ENCODE data around the genes MLST8, E4F1 and TBC1D24.

GRCh38 chr16:2007887-2008580 lies 11.6 kb upstream of the NPW start:
- PRO-cap, result no peak

GRCh38 chr16:2036680-2037181 lies 10.0 kb downstream of the NHERF2 start:
- PRO-cap, result no peak

- PRO-cap, result no peak
Observed at GRCh38 chr16:2038737-2039209, 8.9 kb downstream of the NTHL1 start.

- PRO-cap, result no peak
Observed at GRCh38 chr16:2085863-2086473, 38.2 kb downstream of the TSC2 start.

DNA sequence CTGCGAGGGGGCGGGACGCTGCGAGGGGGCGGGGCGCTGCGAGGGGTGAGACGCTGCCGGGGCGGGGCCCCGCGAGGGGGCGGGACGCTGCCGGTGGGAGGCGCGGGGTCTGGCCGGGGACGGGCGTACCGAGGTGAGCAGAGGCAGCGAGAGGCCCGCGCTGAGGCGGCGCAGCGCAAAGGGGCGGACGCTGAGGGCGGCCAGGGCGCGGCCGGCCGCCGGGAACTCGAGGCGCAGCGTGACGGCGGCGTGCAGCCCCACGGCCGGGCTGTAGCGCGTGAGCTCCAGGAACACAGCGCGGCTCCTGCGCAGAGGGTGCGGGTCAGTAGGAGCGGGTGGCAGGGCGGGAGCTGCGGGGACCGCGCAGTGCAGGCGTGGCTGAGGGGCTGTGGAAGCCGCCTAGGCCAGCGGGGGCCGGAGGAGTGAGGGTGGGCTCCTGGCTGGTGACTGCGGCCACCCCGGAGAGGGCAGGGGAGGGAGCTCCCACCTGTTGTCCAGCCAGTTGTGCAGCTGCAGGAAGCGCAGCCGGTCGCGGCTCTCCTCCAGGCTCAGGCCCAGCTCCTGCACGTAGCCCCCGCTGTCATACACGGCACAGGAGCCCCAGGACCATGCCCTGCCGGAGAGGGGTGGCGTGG lies 43.6 kb downstream of the TSC2 start:
- PRO-cap, result no peak

- PRO-cap, result no peak
Observed at GRCh38 chr16:2149408-2150023, 1.1 kb downstream of the RAB26 start.

- PRO-cap, result no peak
Observed at GRCh38 chr16:2160806-2161531, 5.4 kb downstream of the TRAF7 start.

- PRO-cap, result no peak
Observed at GRCh38 chr16:2162793-2163722, 7.5 kb downstream of the TRAF7 start.

- PRO-cap, result unidirectional peak, plus-strand start at chr16:2205242; bidirectional peak, plus-strand start at chr16:2205477, minus-strand start at chr16:2205324
Observed at GRCh38 chr16:2205057-2205537, at the start of gene MLST8. Gene MLST8, plus strand, starts transcription at chr16:2205454.

- PRO-cap, result bidirectional peak, plus-strand start at chr16:2223658, minus-strand start at chr16:2223306
Observed at GRCh38 chr16:2223007-2223749, at the start of gene E4F1. Gene E4F1, plus strand, starts transcription at chr16:2223591.

- PRO-cap, result no peak
Observed at GRCh38 chr16:2244295-2244671, 7.1 kb downstream of the ECI1 start.

DNA sequence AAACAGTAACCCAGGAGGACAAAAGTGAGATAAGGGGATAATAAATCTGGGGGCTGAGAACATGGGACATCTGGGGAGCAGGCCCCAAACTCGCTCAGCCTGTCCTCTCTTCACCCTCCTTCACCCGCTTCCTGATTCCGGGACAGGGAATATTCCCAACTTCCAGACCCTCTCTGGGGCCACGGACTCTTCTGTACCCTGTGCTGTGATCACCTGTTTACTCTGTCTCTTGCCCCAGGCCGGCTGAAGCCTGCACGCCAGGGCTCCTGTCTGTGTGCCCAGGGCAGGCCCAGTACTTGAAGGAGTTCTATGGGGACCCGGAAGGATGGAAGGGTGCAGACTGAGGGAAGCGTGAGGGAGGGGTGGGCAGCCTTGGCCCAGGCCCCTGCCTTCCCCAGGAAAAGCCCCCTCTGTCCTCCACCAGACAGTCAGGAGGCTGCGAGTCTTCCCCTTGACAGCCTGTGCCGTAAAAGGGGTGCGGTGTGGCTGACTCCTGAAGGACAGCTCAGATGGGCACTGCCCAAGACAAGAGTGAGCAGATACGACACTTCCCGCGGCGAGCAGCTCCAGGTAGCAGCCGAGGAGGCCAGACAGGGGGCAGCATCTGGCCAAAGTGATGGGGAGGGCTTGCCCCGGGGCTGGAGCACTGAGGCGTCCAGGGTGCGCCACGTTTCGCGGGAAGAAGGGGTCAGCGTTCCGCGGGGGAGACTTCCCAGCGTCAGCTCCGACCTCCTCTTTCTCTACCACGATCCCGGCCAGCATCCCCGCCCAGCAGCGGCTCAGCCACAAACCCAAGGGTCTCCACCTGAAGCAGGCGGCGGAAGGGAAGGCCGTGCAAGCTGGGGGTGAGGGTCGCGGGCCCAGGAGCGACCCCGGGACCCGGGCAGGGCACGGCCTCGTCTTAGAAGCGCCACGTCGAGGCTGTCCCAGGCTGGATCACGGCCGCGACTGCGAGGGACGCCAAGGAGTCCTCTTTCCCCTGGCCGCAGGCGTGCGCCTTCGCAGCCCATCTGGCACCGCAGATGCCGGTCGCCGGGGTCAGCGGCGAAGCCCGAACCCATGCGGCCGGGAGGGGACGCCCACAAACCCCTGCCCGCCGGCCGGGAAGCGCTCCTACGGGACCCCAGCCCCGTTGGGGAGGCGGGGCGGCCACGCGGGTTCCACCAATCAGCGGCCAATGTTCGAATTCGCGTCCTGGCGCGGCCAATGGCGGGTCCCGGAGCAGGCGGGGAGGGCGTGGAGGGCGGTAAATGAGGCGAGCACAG lies 781 bp upstream of the CCNF start:
- PRO-cap, result unidirectional peak, minus-strand start at position 950 of the sequence; unidirectional peak, minus-strand start at position 1,012 of the sequence; bidirectional peak, plus-strand start outside the sequence, minus-strand start at position 1,109 of the sequence

DNA sequence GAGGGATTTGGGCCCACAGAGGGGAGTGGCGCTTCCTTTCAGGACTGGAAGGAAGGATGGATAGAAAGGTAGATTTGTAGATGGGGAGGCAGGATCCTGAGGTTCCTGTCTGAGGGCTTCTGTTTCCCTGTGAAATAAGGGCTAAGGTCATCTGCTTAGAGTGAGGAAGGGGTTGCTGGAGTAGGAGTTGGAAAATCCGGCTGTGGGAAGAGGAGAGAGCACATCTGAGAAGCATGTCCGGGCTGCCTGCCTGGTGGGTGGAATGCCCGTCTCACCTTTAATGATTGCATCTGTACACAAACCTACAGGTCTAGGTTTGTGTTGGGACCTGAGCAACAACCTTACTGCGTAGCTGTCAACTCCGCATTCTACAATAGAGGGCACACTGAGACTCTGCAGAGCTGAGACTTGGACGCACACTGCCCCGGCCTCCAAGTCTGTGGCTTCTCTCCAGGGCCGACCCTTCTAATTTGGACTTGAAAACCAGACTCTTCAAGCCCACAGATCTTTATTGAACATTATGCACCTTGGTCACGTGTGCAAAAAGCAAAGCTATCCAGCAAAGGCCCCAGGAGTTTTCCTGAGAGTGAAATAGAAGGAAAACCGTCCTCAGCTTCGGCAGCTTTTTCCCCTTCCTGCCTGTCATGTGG lies 1.1 kb downstream of the CCNF start:
- PRO-cap, result no peak

DNA sequence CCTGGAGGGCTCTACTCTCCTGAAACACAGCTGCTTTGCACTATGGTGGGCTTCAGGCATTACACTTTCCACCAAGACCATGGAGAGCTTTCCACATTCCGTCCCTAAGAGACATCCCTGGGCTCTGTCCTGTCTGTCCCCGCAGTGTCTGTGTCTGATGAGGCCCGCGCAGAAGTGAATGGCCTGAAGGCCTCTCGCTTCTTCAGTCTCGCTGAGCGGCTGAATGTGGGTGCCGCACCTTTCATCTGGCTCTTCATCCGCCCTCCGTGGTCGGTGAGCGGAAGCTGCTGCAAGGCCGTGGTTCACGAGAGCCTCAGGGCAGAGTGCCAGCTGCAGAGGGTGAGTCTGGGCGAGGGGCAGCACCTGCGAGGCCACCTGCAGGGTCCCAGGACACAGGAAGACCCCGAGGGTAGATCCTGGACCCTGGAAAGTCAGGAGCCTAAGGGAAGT lies 7.8 kb downstream of the CCNF start:
- PRO-cap, result no peak

GRCh38 chr16:2474573-2475344 lies at the start of gene TBC1D24:
Gene TBC1D24, plus strand, starts transcription at chr16:2475127.
- PRO-cap, result unidirectional peak, minus-strand start at chr16:2474730; bidirectional peak, plus-strand start at chr16:2475127, minus-strand start at chr16:2475033

DNA sequence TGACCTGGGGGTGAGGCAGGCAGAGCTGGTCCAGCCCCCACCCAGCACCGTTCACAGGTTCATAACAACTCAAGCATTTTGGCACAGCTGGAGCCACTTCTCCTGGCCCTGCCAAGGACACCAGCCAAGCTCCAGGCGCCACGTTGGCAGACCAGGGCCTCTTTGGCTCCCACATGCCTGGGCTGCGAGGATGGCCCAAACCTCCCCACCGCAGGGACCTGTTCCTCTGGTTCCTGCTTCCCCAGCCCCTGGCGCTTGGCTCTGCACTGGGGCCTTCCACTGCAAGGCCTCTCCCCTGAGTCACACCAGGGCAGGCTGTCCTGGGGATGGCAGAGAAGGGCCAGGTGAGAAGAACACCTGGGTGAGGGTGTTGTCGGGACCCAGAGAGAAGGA lies 14.9 kb upstream of the ATP6V0C start:
- PRO-cap, result no peak

- PRO-cap, result no peak
Observed at GRCh38 chr16:2530289-2530997, 765 bp downstream of the CEMP1 start.

DNA sequence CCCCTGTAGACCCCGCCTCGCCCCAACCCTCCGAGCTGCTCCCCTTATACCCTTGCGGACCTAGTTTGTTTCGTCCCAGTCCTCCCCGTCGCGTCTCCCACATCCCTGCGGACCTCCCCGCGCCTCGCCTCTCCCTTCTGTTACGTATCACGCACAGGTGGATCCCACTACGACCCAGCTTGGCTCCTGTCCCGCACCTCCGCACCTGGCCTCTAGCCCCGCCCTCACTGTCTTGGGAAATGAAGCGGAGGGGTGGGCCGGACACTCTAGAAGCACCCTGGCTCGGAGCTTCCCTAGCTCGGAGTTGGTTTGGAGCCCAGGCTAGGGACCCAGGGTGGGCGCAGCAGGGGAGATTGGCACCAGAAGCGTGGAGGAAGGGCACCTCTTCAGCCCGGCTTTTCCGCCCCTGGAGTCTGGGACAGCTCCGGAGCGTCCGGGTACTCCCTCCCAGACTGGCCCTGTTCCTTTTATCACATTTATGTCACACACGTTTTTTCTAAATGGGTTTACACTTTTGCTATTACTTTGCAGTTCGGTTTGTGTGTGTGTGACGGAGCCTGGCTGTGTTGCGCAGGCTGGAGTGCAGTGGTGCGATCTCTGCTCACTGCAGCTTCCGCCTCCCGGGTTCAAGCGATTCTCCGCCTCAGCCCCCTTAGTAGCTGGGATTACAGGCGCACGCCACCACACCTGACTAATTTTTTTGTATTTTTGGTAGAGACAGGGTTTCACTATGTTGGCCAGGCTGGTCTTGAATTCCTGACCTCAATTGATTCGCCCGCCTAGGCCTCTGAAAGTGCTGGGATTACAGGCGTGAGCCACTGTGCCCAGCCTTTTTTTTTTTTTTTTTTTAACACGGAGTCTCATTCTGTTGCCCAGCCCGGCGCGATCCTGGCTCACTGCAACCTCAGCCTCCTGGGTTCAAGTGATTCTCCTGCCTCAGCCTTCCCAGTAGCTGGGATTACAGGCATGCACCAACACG lies 1.5 kb upstream of the CEMP1 start:
- PRO-cap, result bidirectional peak, plus-strand start at position 550 of the sequence, minus-strand start at position 415 of the sequence; unidirectional peak, minus-strand start at position 789 of the sequence

GRCh38 chr16:2538462-2538983 lies 702 bp downstream of the PDPK1 start:
- PRO-cap, result no peak

GRCh38 chr16:2672927-2674084 lies 9.0 kb upstream of the KCTD5 start:
- PRO-cap, result bidirectional peak, plus-strand start at chr16:2673599, minus-strand start at chr16:2673441